Cardiac septum (tissue), 1 donor: Measurements from ENCODE around the genes CFAP91, NR1I2 and SLC15A2.

DNA sequence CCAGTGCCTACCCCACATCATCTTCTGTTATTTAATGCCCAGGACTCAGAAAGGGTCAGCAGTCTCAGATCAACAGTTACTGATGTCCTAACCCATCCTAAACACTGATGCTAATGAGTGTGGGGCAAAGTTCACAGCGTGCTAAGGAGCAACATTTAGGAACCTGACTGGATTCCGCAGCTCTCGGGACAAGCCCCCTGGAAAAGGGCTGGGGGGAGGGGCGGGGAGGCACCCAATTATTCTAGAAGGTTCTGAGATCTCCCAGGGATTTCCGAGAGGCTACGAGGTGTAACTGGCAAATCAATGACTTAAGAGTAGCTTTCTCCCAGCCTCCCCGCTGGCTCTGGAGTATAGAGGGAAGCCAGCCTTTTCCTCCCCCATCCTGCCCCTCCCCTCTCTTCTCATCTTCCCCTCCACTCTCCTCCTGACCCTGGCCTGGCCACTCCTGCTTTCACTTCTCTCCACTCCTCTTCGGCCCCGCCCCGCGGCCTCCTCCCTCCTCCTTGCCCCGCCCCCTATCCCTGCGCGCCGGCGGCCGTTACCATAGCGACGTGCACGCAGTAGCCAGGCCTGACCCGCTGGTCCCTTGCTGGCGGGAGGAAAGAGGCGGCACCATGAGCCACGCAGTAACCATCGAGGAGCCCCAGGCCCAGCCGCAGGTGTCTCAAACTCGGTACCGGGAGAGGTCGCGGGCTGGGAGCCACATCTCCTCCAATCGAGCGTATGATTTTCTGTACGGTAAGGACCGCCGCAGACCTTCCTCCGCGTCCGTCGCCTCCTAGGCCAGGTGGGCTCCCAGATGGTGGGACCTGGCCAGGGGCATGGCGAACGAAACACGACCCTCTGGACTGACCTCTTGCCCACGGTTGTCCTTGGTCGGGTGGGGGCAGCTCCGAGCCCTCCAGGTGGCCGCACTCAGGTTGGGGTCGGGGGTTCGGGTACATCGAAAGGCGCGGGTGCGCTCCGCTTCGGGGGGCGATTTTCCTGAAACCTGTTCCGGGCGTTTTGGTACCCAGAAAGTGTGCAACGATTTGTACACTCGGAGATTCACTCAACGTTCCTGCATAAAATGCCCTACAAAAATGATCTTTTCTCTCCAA, at the start of gene CFAP91:
Gene CFAP91, plus strand, starts transcription at position 538 of the 1,100 bp plus-strand sequence.
- PRO-cap: bidirectional peak, plus-strand start at position 589 of the sequence, minus-strand start at position 345 of the sequence

GRCh38 chr3:119781317-119782332, at the start of gene NR1I2:
NR1I2 (plus strand) TSS chr3:119782101.
- PRO-cap: no peak

GRCh38 chr3:119809162-119809957, 27.5 kb downstream of the NR1I2 start:
- PRO-cap: no peak

DNA sequence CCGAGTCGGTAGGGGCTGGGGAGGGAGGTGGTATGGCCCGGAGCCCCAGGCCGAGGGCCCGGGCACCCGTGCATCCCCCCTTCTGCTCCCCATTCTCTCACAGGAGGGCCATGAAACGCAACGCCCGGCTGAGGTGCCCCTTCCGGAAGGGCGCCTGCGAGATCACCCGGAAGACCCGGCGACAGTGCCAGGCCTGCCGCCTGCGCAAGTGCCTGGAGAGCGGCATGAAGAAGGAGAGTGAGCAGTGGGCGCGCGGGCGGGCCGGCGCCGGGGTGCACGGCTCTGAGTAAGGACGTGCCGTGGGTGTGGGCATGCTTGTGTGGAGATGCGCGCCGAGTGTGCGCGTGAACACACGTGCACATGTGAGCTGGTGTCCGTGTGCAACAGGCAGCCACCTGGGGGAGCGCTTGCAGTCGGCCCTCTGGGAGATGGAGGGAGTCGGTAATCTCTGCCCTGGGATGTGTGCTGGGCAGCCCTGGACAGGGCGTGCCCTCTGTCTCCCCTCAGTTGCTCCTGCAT, 28.1 kb downstream of the NR1I2 start:
- PRO-cap: no peak

GRCh38 chr3:120348029-120348419, 1.1 kb downstream of the LRRC58 start:
- PRO-cap: no peak

- PRO-cap: no peak
These were observed 38.6 kb upstream of the LRRC58 start for GRCh38 chr3:120387753-120388089.

DNA sequence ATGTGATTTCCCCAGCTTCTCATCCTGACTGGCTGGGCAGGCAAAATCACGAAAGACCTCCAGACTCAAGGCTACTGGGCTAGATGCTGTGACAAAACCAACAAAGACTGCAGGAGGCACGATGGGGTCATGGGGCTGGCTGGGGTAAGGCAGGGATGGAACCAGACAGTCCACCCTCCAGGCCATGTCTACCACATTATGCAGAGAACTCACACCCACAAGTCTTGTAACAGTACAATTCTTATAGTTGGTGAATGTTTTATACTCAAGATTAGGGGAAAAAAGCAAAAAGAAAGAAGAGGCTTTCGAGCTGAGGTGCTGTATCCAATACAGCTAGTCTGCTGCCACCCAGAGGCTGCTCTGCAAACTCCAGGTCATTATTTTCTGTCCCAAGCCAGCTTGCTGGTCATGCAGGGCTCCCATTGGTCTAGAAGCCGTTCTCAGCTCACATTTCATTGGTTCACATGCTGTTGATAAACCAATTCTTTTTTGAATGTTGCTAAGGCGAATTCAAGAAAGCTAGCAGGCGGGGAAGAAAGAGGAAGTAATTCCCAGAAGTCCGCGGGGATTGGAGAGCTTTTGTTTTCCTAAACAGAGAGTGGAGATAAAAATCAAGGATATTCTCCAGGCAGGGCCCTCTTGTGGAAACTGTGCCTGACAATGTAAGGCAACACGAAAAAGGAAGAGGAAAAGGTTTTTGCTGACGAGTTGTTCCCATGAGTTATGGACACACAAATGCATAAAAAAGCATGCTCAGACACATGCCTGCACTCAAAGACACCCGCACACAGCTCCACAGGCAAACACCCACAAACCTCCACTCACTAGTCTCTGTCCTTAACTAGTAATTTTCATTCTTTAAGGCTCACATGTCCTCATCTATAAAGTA, 33.5 kb downstream of the FSTL1 start:
- PRO-cap: bidirectional peak, plus-strand start at position 562 of the sequence, minus-strand start at position 362 of the sequence

DNA sequence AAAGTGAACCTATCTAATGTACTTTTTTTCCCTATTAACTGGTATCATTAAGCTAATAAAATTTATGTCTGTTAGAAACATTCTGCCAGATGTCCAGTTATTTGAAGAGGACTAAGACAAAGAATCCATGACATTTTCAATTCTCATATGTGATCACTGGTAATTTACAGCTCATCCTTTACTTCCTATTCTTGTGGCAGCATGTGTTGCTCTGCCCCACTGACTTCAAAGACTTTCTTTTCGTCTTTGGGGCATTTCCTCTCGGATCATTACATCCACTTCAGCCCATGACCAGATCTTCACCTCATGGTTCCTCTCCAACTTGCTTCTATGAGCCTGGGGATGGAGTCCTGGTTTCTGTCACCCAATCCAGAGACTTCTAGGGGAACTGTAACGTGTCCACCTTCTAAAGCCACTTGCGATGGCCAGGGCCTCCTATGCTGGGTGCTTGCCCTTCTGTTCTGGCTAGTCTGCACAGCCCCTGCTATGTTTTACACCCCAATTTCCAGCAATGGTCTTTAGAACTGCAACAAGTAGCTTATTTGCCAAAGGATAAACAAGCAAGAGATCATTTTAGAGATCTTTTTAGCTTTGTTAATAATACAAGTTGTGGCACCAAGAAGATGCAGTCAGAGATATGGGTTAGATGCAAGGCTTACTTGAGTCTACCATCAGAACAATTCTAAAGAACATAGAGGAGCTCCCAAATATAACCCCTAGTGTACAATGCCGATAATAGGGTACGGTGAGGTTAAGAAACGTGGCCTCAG, 4.6 kb downstream of the FSTL1 start:
- PRO-cap: no peak

DNA sequence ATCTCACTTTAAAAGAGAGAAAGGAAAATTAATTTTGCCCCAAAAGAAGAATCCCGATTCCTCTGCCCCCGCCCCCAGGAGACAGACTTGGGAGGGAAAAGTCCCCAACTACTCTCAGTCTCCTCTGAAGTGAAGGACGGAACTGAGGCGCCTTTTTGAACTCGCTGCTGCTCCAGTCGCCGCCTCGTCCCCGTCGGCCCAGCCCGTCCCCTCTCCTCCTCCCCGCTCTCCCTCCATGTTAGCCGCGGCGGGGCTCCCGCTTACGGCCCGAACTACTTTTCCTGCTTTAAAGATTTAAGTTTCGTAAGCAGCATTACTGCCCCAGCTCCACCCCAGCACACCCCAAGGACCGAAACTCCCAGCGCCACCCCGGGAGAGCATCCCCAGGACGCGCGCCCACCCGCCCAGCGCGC, 567 bp downstream of the FSTL1 start:
- PRO-cap: bidirectional peak, plus-strand start at position 117 of the sequence, minus-strand start at position 126 of the sequence

DNA sequence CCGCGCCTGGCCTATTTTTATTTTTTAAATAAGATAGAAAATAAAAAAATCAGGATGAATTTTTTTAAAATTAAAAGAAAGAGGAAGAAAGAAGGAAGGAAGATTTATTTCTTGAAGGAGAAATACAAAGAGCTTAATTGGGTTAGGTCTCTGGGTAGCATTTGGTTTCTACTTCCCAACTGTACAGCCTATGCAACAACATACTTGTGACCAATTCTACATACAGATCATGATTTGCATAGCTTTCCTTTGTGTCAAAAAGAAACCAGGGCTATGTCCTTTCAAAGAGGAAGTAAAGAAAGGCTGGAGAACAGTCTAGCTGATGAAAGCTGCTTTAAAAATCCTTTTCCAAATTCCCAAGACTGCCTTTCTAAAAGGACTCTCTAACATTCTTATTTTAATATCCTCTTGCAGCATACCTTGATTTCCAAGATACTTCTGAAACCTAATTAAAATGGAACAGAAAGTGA, 6.1 kb upstream of the HGD start:
- PRO-cap: no peak

- PRO-cap: no peak
These were observed 7.9 kb downstream of the GTF2E1 start for GRCh38 chr3:120750345-120750991.

GRCh38 chr3:121728999-121729403, 20.5 kb downstream of the GOLGB1 start:
- PRO-cap: no peak

DNA sequence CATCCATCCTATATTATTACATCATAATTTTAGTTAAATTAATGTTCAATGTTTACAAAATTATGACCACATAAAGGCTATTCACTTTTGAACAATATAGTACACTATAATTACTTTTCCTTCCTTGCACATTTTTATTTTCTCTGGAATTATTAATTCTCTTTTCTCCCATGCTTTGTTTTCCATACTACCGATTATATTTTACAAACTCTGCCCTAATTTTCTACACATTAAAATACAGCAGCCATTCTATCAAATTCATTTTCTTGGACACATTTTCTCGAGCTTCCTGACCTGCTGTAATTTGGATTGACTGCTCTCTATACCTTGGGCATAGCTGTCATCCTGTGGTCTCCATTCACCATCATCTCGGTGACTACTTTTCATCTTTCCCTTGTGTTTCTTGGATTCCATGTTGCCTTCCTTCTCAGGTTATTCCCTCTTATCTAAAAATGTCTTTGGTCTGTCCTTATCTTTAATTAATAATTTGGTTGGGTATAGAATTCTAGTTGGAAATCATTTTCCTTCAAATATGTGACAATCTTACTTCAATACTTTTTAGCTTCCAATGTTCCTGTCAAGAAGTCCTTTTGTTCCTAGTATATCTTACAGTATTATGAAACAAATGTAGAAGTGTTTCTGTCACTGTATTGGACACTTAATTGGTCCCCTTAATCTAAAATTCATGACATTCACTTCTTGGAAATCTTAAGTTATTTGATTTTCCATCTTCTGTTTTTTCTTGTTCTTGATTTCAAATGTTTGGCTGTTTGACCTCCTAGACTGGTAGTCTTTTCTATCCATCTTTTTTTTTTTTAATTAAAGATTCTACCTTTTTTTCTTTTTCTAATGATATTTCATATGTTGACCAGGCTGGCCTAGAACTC, 34.1 kb upstream of the GOLGB1 start:
- PRO-cap: no peak

- PRO-cap: no peak
These were observed at the start of gene SLC15A2 for GRCh38 chr3:121894124-121894893. SLC15A2 (plus strand) TSS chr3:121894401.

- PRO-cap: no peak
These were observed 44.1 kb downstream of the SLC15A2 start for GRCh38 chr3:121938076-121938963.

GRCh38 chr3:121992540-121993142, 29.4 kb downstream of the ILDR1 start:
- PRO-cap: no peak

GRCh38 chr3:122001069-122001783, 20.8 kb downstream of the ILDR1 start:
- PRO-cap: no peak

- PRO-cap: no peak
These were observed 17.1 kb downstream of the ILDR1 start for GRCh38 chr3:122004946-122005388.

GRCh38 chr3:122020831-122021401, 1.1 kb downstream of the ILDR1 start:
- PRO-cap: no peak

DNA sequence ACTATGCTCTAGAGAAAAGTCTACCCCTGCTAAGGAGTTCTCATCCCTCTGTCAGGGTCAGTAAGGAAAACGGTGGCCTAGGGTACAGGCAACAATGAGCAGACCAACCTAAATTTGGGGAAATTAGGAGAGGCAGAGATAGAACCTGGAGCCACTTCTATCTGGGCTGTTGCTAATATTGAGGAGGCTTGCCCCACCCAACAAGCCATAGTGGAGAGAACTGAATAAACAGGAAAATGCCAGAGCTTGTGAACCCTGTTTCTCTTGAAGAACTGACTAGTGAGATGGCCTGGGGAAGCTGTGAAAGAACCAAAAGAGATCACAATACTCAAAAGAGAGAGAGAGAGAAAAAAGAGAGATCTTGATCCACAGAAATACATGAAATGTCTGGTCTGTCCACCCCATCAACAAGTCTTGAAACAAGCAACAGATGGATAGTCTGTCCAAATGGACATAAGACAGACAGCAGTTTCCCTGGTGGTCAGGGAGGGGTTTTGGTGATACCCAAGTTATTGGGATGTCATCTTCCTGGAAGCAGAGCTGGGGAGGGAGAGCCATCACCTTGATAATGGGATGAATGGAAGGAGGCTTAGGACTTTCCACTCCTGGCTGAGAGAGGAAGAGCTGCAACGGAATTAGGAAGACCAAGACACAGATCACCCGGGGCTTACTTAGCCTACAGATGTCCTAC, 63.3 kb upstream of the CASR start:
- PRO-cap: no peak